Cerebellum (tissue), 5 donors: ENCODE measurements around a stretch of chr3.

DNA sequence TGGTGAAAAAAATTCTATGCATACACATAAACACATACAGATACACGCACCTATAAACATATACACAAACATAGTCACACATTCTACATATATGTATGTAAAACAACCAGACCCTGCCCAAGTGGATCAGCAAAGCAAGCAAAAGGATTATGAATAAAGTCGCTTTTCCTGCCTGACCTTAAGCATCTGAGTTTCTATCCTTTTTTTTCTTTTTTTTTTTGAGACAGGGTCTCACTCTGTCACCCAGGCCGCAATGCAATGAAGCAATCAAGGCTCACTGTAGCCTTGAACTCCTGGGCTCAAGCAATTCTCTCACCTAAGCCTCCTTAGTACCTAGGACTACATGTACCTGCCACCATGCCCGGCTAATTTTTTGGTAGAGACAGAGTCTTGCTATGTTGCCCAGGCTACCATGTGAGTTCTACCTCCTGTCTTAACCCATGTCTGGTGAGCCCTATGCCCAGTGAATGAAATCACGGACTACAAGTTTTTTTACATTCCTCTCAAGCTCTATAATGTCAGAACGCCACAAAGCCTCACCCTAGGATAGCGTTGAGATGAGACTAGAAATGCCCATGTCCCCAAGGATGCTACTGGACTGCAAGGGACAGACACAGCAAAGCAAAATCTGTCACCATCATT lies 162.9 kb downstream of the FOXP1 start:
- PRO-cap, 3 experiments = no peak in any of the 3 experiments
- RAMPAGE, long total RNA = no peak

GRCh38 chr3:71428787-71429818 lies 154.4 kb downstream of the FOXP1 start:
- PRO-cap, 3 experiments = no peak in any of the 3 experiments
- RAMPAGE, long total RNA = no peak

DNA sequence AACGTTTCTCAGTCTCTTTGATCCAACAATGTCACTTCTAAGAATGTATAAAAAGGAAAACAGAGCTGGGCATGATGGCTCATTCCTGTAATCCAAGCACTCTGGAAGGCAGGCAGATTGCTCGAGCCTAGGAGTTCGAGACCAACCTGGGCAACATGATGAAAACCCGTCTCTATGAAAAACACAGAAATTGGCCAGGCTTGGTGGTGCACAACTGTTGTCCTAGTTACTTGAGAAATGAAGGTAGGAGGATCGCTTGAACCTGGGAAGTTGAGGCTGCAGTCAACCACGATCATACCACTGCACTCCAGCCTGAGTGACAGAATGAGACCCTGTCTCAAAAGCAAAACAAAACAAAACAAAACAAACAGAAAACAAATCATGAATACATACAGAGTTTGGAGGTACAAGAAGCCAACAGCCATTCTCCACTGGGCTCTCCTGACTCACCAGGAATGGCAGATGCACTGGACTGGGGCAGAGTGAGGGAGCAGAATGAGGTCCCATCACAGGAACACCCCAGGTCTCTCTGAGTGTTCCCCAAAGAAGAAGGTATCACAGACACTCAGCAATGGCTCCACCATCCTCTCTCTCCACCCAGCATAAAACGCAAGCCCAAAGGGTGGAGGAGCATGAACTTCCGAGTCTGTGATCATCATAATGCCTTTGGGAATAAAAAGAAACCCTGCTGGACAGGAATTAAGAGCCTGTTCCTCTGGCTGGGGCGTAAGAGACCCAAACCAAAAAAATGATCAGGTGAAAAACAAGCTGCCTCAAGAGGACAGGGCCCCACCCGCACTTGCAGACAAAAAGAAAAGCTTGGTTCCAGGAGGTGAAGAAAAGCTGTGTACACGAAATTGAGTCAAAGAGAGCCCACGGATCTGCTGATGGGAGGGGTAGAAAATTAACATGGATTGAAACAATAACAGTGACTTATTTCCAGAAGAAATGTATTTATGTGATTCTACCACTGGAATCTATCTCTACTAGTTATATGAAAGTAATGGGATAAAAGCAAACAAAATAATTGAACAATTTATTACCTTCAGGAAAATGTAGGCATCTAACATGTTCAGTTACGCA lies 146.1 kb downstream of the FOXP1 start:
- PRO-cap, 3 experiments = no peak in any of the 3 experiments
- RAMPAGE, long total RNA = no peak

DNA sequence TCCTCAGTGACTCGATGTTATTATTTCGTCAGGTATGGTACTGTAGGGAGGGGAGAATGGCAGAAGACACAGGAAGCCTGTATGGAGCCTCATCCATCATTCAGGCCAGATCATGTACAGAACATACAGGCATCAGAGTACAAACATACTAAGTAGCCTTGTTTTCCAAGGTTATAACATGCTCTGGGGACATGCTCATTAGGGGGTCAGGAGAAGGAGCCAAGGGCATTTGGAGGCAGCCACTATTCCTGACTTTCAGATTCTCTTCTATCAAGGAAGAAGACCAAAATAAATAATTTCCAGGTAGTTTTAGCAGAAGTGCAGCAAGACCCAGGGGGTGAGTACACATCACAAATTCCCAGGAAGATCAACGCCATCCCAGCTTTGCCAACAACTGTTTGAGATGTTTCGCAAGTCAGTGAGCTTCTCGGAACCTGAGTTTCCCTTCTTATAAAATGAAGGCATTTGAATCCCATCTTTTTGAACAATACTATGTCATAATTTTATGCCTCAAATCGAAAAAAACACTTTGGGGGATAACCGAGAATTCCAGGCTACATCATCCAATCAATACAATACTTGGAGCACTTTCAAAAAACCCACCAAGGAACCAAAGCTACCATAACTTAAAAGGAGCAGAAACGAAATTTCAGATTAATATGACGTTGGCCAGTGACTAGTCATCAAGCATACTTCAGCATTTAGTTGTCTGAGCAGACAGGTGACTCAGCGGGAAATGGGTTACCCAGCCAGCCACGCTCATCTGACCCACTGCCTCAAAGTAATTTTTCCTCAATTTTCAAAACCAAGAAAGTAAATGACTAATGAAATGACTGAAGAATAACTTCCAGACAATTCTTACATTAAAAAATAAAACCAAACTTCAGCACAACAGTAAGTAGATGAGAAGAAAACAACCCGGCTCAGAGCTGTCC lies 79.6 kb downstream of the FOXP1 start:
- PRO-cap, 3 experiments = peak in 1 of 3 experiments; most common plus-strand start position 541 of the sequence (in 1)
- RAMPAGE, long total RNA = no peak

DNA sequence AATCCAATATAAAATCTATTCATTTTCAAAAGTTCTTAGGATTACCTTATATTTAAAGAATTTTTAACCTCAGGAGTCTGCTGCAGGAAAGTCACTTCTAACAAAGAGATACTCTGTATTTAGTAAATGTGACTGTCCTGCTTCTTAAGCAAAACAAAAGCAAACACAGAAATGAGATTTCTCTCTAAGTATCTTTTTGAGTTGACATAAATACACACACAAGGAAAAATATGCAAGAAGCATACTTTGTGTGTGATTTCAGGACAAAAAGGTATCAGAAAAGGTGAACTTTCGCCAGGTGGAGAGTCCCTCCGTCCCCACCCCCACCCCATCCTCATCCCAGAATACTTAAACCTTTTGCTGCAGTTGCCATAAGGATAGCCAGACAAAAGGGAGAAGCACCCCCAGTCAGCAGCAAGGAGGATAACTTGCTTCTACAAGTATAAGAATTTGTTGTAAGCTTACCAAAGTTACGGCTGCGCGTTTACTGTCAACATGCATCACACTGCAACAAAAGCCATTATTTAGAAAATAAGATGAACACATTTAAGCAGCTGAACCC lies 10.4 kb downstream of the FOXP1 start:
- PRO-cap, 3 experiments = no peak in any of the 3 experiments
- RAMPAGE, long total RNA = no peak

GRCh38 chr3:71583872-71585130 lies 773 bp upstream of the FOXP1 start:
- PRO-cap, 3 experiments = peak in 3 of 3 experiments; most common plus-strand start chr3:71584255 (in 2); most common minus-strand start chr3:71583984 (in 2)
- RAMPAGE, long total RNA = no peak

DNA sequence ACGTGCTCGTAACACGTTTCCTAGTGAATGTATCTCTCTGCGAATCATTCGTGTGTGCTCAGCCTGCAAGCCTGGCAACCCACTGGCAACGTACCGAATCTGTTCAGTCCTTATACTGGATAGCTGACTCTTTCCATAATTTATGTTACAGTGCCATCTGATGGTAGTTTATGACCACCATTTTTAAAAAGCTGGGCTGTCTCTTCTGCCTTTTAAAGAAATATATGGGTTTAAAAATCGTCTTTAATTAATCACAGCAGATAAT lies 69.3 kb upstream of the FOXP1 start:
- PRO-cap, 3 experiments = no peak in any of the 3 experiments
- RAMPAGE, long total RNA = no peak

GRCh38 chr3:71689833-71690600 lies 35.2 kb downstream of the EIF4E3 start:
- PRO-cap, 3 experiments = no peak in any of the 3 experiments
- RAMPAGE, long total RNA = no peak

DNA sequence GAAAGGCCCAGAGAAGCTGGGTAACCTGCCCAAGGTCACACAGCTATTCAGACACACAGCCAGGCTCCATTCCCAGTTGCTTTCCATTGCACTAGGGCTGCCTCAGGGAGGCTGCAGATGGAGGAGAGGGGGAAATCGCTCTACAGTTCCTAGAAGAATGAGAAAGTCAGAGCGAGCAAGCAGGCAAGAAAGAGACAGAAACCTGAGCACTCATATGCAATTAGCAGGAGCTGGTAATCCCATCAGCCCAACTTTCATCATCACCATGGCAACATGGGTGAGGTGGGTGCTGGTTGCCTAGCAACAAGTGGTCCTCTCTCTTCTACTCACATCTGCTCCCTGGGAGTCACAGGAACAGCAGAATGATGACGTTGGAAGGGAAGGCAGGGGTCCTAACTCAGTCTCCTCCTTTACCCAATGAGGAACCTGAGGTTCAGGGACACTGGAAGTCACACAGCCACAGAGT lies 3.7 kb upstream of the EIF4E3 start:
- PRO-cap, 3 experiments = no peak in any of the 3 experiments
- RAMPAGE, long total RNA = no peak

- PRO-cap, 3 experiments = no peak in any of the 3 experiments
- RAMPAGE, long total RNA = no peak
These were observed 210 bp downstream of the GPR27 start for GRCh38 chr3:71753955-71754175.

DNA sequence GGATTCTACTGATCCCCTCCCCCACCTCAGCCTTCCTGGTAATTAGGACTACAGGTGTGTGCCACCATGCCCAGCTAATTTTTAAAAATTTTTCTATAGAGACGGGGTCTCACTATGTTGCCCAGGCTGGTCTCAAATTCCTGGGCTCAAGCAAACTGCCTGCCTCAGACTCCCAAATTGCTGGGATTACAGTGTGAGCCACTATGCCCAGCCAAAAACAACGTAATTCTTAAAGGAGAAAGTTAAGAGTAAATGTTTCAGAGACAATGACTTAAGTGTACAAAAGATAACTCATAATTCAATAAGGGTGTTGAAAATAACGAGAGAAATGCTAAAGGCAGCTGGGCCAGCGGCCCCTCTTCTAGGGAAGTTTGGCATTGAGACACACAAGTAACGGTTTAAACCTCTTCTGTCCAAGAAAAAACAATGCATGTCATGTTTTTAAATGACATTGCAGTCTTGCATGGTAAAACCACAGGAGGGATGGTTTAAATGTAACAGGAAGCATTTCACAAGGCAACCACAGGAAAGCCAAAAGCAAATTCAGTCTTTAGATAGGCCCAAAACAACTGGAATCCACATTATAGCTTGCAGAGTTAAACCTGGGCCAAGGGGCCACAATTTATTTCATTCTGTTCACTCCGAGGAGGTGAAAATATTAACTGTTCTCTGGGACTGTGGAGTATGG lies 5.1 kb downstream of the PROK2 start:
- PRO-cap, 3 experiments = no peak in any of the 3 experiments
- RAMPAGE, long total RNA = no peak

DNA sequence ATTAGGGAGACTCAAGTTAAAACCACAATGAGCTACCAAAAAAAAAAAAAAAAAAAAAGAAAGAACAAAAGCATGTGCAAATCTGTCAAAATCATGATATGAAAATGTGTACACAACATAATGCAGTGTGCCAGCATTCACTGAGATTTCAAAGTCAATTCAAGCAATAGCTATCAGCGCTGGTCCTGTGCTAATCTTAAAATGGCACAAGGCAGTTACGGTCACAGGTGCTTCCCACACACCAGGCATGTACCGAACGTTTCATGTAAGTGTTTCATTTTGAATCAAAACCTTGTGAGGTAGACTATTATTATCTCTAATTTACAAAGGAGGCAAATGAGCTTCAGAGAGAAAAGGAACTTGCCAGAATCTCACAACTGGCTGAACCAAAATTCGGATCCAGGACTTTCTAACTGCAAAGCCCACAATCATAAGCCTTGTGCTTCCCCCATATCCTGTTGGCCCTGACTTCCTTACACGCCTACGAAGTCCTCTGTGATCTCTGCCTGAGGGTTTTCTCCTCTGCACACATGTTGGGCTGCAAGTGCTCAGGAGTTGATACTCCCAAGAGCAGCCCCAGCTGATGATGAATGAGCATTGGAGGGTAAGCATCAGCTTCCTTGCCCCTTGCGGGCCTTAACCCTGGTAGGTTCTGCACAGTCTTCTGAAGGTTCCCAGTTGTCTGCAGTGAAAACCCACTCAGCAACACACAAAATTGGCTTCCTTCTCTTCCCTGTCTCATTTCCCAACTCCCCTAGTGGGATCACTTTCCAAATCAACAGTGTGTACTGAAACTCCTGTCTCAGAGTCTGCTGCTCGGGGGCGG lies 200.2 kb upstream of the PROK2 start:
- PRO-cap, 3 experiments = no peak in any of the 3 experiments
- RAMPAGE, long total RNA = no peak

DNA sequence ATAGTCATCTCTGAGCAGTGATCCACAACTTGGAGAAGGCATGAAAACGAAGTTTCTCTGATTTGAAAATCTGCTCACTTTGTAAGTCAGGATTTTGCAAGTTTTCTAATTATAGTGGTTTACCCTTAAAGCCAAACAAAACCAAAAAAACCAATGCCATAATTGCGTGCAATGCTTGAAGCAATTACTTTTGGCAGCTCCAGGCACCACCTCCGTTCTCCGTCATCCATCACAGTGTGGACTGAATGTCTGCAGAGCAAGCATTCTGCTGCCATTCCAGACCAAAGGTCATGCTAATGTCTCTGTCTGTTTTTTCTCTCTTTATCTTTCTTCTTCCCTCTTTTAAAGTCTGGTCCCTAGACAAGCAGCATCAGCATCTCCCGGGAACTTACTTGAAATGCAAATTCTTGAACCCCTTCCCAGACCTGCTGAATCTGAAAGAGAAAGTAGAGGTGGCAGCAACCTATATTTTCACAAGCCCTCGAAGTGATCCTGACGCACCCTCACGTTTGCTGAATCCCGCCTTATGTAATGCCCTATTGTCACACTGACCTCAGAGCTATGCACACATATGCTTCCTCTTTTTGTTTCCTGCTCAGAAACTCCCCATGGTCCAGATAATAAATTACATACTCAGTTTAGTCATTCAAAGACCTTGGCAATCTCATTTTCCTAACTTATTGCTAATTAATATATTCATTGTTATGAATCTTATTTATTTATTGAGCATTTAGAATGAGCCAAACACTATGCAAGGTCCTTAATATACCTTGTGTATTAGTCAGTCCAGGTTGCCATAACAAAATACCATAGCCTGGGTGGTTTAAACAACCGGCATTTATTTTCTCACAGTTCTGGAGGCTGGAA lies 297.3 kb upstream of the PROK2 start:
- PRO-cap, 3 experiments = no peak in any of the 3 experiments
- RAMPAGE, long total RNA = no peak

GRCh38 chr3:72176375-72176959 lies 391.5 kb upstream of the PROK2 start:
- PRO-cap, 3 experiments = no peak in any of the 3 experiments
- RAMPAGE, long total RNA = no peak

GRCh38 chr3:72176960-72178154 lies 392.4 kb upstream of the PROK2 start:
- PRO-cap, 3 experiments = no peak in any of the 3 experiments
- RAMPAGE, long total RNA = no peak

GRCh38 chr3:72274553-72275024 lies 489.6 kb upstream of the PROK2 start:
- PRO-cap, 3 experiments = no peak in any of the 3 experiments
- RAMPAGE, long total RNA = no peak

- PRO-cap, 3 experiments = no peak in any of the 3 experiments
- RAMPAGE, long total RNA = no peak
These were observed 400.7 kb downstream of the SHQ1 start for GRCh38 chr3:72447371-72448147.

GRCh38 chr3:72487222-72487939 lies 360.9 kb downstream of the SHQ1 start:
- PRO-cap, 3 experiments = no peak in any of the 3 experiments
- RAMPAGE, long total RNA = no peak

- PRO-cap, 3 experiments = no peak in any of the 3 experiments
- RAMPAGE, long total RNA = no peak
These were observed 352.4 kb downstream of the SHQ1 start for GRCh38 chr3:72495862-72496309.

- PRO-cap, 3 experiments = no peak in any of the 3 experiments
- RAMPAGE, long total RNA = no peak
These were observed 125.4 kb downstream of the SHQ1 start for GRCh38 chr3:72722717-72723419.